Bronchial epithelial cell (primary cell): Measurements from ENCODE around the genes PPP2R3A and STAG1.

GRCh38 chr3:134030304-134030660 is 557 bp upstream of the SLCO2A1 start:
- RRBS, 2 experiments = 0% methylated on average over 5 of the region's 13 CpGs

DNA sequence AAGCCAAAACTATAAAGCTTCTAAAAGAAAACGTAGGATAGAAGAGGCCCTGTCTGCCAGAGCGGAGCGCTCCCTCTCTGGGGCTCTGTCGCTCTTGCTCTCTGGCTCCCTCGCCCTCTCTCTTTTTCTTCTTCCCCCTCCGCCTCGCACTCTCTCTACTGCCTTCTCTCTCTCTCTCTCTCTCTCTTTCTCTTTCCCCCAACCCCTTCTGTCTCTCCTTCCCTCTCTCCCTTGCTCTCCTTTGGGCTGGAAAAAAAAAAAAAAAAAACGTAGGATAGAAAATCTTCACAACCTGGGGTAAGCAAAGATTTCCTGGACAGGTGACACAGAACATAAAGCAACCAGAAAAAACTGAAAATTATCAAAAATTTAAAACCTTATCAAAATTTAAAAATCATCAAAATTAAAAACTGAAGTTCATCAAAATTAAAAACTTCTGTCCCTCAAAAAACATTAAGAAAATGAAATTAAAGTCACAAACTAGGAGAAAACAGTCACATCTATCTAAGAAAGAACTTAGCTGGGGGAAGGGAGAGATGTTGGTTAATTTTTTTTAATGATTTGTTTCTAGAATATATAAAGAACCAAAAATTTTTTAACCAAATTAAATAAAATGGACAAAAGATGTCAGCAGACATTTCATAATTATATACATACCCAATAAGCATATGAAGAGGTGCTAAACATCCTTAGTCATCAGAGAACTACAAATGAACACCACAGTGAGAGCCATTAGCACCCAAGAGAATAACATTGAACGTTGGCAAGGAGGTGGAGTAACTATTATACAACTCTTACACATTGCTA is 21.3 kb downstream of the RYK start:
- RRBS, 2 experiments = no CpG with 5 or more reads among the region's 9 CpGs

- RRBS, 2 experiments = no CpG with 5 or more reads among the region's 2 CpGs
Observed at GRCh38 chr3:134237568-134238028, 13.1 kb downstream of the RYK start.

DNA sequence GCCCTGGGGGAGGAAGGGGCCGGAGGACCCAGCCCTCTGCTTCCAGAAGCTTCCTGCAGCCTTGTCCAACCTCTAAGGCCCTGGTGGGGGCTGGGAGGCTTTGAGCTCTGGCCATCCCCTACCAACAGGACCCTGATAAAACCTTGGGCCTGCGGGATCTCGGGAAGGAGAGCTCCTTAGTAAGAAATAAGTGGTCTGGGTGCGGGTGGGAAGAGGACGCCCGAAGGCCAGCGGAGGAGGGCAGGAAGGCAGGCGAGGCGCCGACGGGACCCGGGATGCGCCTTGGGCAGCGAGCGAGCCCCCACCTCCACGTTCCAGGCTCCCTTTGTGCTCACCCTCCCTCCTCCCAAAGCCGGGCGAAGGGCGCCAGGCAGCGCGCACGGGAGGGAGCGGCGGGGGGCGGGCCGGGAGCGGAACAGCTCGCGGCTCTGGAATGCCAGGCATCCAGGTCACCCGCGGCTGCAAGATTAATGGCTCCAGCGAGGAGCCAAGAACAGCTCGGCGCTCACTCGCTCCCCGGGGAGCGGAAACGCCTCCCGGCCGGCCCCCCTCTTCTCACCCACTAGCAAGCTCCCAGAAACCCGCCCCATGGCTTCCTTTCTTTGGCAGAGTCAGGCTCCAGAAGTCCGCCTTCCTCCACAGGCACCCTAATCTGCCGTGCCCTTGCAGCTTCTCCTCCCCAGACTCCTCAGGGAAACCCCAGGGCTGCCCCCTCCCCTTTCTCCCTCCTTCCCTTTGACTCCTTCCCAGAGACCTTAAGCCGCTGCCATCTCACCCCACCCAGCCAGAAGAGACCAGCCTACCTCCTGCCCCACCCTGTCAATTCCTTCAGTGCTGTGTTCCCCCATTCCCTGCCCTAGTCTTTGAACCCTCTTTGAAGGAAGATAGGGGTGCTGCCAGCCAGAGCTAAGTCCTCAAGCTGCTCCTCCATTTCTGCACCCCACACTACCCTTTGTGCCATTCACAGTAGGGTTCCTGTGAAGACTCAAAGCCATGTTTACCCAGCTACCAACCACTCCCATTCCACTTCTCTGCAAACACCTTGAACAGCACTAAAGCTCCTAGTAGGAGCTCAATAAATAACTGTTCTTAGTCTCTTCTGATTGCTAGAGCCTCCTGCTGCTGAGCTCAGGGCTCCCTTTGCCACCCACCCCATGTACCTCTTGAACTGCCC is 10.0 kb downstream of the AMOTL2 start:
- RRBS, 2 experiments = 1 to 2% methylated on average over 21 of the region's 44 CpGs

DNA sequence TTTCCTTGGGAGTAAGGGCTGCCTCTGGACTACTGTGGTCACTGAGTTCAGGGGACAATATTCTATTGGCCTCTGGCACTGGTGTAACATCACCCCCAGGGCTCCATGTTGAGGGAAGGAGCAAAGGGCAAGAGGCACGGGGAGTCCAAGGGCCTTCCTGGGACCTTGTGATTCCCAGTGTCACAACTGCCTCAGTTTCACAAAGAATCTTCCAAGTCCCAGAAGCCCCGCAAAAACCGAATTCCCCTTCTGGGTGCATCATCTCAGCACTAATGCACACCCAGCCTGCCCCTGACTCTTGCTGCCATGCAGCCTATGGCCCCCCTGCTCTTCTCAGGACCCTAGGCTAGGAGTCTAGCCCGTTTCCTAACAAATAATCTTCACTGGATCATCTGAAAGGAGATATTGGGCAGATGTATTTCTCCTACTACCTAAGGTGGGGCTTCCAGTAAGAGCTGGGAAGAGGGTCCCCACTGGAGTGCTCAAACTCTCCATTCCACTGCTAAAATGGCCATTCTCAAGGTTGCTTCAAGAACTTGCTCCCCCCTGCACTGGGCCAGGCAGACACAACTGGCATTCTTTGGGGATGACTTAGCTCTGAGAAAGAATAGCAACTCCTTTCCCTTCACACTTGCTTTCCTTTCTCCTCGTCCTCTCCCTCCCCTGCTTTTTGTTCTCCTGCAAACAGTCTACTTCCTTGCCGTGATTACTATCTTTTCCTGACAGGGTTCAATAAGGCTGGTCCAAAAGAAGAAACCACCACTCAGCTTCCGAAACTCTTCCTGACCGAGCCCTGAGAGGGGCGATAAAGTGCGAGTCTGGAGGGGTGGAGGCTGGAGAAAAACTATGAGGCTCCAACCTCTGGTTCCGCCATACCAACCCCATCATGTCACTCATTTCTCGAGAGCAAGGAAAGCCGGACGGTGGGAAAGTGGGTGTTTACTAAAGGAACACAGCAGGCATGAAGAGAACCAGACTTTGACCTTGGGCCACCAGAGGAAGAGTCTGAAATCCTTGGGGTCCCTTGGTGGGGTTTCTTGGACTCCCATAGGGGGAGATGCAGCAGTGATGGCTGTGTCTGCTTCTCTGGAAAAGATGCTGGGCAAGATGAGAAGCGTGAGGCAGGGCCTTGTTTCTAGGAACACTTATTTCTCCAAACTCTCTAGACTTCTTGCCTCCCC is 5.1 kb downstream of the AMOTL2 start:
- RRBS, 2 experiments = no CpG with 5 or more reads among the region's 15 CpGs

- RRBS, 2 experiments = 24 to 50% methylated on average over 1 of the region's 10 CpGs
Observed at GRCh38 chr3:134462371-134463265, 23.2 kb downstream of the ANAPC13 start.

DNA sequence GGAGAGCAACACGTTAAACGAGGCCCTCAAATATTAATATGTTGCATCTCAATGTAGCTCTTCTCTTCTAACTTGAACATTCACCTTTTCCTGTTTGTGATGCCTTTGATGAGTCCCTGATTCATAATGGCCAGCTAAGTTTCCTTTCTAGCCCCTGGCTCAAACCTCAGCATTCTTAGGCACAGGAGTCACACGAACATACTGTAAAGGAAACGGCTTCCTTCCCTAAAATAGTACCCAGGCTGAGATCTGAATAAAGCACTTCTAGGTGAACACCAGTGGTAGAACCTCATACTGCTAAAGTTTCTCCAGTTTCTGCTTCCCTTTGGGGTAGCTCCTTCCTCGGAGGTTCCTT is 2.6 kb downstream of the ANAPC13 start:
- RRBS, 2 experiments = no CpG with 5 or more reads among the region's 5 CpGs

- RRBS, 2 experiments = no CpG with 5 or more reads among the region's 6 CpGs
Observed at GRCh38 chr3:134487236-134487972, 1.5 kb downstream of the CEP63 start.

- RRBS, 2 experiments = 11 to 18% methylated on average over 6 to 10 of the region's 19 CpGs
Observed at GRCh38 chr3:134797177-134797593, 2.1 kb downstream of the EPHB1 start.

DNA sequence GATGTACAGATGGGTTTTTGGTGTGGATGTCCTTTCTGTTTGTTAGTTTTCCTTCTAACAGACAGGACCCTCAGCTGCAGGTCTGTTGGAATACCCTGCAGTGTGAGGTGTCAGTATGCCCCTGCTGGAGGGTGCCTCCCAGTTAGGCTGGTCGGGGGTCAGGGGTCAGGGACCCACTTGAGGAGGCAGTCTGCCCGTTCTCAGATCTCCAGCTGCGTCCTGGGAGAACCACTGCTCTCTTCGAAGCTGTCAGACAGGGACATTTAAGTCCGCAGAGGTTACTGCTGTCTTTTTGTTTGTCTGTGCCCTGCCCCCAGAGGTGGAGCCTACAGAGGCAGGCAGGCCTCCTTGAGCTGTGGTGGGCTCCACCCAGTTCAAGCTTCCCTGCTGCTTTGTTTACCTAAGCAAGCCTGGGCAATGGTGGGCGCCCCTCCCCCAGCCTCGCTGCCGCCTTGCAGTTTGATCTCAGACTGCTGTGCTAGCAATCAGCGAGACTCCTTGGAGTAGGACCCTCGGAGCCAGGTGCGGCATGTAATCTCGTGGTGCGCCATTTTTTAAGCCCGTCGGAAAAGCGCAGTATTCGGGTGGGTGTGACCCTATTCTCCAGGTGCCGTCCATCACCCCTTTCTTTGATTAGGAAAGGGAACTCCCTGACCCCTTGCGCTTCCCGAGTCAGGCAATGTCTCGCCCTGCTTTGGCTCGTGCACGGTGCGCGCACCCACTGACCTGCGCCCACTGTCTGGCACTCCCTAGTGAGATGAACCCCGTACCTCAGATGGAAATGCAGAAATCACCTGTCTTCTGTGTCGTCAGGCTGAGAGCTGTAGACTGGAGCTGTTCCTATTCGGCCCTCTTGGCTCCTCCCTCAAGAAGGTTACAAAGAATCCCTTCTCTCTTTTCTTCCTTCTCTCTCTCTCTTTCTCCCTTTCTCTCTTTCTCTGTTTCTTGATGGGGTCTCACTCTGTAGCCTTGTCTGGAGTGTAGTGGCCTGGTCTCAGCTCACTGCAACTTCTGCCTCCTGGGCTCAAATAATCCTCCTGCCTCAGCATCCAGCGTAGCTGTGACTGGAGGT is 235.7 kb downstream of the EPHB1 start:
- RRBS, 2 experiments = no CpG with 5 or more reads among the region's 30 CpGs

DNA sequence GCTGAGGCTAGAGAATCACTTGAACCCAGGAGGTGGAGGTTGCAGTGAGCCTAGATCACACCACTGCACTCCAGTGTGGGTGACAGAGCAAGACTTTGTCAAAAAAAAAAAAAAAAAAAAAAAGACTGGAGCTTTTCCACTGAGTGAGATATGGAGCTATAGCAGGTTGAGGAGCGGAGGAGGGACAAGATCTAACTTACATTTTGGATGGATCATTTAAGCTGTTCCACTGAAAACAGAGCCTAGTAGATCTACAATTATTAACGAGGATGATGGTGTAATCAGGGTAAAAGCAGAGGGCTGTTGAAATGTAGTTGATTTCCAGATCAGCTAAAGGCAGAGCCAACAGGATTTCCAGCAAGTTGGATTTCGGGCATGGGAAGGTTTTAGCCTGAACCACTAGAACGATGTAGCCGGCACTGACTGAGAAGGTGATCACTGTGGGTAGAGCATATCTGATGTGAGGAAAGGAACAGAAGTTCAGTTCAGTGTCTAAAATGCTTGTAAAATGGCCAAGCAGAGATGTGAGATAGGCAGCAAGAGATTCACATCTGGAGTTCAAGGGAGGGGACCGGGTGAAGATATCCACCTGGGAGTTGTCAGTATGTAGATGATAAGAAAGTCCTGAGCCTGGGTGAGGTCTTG is 360.8 kb downstream of the EPHB1 start:
- RRBS, 2 experiments = no CpG with 5 or more reads among the region's 6 CpGs

GRCh38 chr3:135965604-135966832 is at the start of gene PPP2R3A:
PPP2R3A (plus strand) TSS chr3:135965728.
- RRBS, 2 experiments = 1 to 2% methylated on average over 21 to 23 of the region's 109 CpGs

DNA sequence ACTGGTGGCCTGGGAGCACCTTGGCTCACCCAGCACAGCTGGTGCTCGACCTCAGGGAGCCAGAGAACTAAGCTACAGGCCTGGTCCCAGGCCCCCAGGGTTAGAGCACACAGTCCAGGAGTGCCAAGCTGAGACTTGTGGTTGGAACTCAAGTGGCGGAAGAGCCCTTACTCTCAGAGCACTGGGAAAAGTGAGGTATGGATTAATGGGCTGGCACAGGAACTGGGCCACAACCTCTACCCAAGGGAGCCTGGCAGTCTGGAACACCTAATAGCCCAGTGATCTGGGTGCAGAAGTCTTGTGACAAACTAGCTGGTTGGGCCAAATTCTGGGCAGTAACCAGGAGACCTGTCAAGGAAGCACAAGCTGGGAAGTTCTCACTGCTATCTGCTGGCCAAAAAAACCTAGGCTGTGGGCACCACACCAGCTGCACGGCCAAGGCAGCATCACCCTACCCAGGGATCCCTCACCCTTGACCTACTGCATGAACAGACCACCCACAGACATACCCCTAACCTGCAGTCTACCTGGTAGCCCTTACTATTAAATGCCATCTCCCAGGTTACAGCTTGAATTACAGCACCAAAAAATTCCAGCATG is 79.8 kb downstream of the PPP2R3A start:
- RRBS, 2 experiments = no CpG with 5 or more reads among the region's 3 CpGs

DNA sequence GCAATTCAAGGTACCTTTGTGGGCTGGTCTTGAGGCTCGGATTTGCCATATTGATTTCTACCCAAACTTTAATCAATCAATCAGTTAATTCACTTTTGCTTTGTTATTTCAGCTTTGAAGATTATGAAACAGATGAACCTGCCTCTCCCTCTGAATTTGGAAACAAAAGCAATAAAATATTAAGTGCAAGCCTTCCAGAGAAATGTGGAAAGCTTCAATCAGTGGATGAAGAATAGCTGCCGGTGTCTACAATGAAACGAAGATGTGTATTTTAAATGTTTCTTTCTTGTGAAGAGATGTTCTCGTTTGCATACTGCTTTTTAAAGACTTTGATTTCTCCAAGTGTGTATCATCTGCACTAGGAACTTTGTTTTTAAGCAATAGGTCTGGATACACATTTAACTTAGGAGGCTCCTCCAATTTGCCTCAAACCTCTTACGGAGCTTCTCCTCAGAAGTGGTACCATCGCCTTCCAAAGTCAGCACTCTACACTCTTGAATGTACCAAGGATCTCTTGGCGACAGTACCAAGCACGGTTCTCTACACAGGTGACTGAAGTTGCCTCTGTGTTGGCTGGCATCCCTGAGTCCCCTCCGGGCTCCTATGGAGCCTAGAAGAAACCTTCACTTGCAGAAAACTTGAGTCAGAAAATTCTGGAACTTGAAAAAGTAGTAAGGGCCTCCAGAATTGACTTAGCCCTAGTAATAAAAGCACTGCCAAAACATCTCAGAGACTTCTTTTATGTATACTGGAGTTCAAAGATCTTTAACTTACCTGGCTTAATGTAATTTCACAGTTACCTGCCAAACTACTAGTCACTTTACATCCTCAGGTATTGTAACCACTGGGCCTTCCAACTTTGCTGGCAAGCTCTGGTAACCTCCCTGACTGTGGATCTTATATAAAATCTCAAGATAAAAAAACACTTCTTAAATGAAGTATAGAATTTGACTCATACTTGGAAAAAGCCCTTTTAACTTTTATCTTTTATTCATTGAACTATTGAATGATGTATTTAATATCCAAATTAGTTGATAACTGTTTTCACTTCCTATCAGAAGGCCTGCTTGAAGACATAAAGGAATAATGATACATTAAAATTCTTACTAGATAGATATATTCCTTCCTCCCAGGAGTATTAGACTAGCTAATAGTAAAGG is 50.8 kb downstream of the MSL2 start:
- RRBS, 2 experiments = no CpG with 5 or more reads among the region's 9 CpGs

- RRBS, 2 experiments = no CpG with 5 or more reads among the region's 4 CpGs
Observed at GRCh38 chr3:136328667-136328981, 78.5 kb downstream of the PCCB start.

- RRBS, 2 experiments = 2% methylated on average over 58 to 60 of the region's 131 CpGs
Observed at GRCh38 chr3:136751627-136752568, at the start of gene STAG1. STAG1 (minus strand) TSS chr3:136752378.

DNA sequence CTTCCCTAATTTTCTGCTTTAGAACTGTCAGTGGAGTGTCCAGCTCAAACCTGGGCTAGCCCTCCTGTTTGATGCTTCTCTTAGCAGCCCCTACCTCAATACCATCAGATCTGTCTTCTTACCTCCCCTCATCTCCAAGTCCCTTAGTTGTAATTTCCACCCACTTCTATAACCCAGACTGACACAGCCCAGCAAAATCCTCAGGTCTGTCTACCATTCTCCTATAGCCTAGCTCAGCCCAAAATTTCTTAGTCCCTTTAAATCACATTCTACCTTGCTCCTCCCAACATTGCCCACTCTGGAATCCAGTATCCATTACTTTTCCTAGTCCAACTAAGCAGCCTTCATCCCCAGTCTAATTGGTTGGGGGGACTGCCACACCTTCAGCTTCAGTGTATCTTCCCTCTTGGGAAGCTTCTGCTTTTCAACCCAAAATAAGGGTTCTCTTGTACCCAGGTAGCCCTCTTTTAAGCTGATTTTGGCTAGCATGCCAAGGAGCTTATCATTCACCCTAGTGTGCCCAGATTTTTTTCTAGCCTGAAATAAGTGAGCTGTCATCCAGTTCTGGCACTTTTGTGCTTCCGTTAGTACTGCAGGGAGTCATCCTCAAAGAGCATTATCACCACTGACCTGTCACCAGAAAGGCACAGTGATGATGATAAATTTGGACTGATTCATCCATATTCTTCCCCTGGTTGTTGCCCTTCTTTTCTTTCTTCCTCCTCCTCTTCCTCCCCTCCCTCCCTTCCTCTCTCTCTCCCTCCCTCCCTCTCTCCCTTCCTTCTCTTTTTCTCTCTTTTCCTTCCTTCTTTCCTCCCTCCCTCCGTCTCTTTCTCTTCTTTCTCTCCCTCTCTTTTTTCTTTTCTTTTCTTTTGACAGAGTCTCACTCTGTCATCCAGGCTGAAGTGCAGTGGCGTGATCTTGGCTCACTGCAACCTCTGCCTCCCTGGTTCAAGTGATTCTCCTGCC is 21.1 kb downstream of the SLC35G2 start:
- RRBS, 2 experiments = no CpG with 5 or more reads among the region's 3 CpGs

- RRBS, 2 experiments = no CpG with 5 or more reads among the region's 5 CpGs
Observed at GRCh38 chr3:136930171-136931131, 27.3 kb upstream of the IL20RB start.

GRCh38 chr3:137771771-137772177 is 7.7 kb downstream of the SOX14 start:
- RRBS, 2 experiments = no CpG with 5 or more reads among the region's 31 CpGs

- RRBS, 2 experiments = no CpG with 5 or more reads among the region's 7 CpGs
Observed at GRCh38 chr3:138303447-138303903, 26.2 kb downstream of the NME9 start.